Right atrium auricular region (tissue), 2 donors: ENCODE measurements around the gene CYP8B1.

DNA sequence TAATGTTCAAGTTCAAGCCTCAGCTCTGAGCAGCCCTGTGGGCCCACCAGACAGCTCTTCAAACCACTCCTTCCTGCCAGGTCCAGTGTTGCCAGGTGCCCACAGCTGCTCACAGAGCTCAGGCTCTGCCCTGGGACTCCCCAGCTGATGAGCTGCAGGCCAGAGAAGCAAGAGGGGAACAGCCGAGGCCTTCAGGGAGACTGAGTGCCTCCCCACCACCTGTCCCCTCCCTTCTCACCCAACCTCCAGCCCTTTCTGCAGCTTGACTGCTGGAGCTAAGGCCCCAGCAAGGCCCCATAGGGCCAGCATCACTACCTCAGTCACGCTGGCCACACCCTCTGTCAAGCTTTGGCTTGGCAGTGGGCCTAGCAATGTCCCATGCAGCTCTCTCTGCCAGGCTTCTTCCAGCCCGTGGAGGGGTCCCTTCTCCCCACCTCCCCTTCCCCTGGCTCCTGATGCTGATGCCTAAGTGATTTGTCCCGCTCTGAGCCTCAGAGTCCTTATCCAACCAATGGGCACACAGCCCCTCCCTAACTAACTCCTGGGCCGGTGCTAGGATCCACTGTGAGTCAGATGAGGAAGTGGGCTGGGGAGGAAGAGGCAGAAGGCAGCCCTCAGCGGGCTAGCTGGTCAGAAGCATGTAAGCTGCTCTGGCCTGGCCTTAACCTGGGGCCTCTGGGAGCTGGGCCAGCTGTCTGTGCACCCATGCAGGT is 1.0 kb upstream of the ZBTB47 start:
- PRO-cap: bidirectional peak, plus-strand start at position 603 of the sequence, minus-strand start at position 268 of the sequence
- RAMPAGE, long total RNA, 2 experiments: no peak in any of the 2 experiments

DNA sequence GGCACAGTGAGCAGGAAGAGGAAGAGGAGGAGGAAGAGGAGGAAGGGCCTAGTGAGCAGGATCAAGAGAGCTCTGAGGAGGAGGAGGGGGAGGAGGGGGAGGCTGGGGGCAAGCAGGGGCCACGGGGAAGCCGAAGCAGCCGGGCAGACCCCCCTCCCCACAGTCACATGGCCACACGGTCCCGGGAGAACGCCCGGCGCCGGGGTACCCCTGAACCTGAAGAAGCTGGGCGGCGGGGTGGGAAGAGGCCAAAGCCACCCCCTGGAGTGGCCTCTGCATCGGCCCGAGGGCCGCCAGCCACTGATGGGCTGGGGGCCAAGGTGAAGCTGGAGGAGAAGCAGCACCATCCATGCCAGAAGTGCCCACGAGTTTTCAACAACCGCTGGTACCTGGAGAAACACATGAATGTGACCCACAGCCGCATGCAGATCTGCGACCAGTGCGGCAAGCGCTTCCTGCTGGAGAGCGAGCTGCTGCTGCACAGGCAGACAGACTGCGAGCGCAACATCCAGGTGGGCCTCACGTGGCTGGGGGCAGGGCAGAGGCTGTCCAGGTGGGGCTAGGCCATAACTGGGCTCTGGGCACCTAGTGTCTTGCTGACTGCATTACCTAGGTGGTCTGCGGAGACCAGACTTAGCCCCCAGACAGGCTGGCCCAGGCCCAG is 6.0 kb downstream of the ZBTB47 start:
- PRO-cap: no peak
- RAMPAGE, long total RNA, 2 experiments: no peak in any of the 2 experiments

DNA sequence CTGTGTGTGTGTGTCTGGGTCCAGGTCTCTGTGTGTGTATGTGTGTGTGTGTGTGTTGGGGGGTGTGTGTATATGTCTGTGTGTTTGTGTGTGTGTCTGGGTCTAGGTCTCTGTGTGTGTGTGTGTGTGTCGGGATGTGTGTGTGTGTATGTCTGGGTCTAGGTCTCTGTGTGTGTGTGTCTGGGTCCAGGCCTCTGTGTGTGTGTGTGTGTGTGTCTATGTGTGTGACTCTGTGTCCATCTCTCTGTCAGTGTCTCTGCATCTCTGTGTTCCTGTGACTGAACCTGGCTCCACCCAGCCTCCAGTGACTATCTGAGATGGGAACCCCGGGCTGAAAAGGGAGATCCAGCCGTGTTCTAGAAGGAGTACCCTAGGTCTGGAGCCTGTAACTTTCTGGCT is 2.3 kb downstream of the HHATL start:
- PRO-cap: bidirectional peak, plus-strand start at position 311 of the sequence, minus-strand start at position 286 of the sequence
- RAMPAGE, long total RNA, 2 experiments: no peak in any of the 2 experiments

- PRO-cap: no peak
- RAMPAGE, long total RNA, 2 experiments: no peak in any of the 2 experiments
Observed at GRCh38 chr3:42846638-42847600, 28.8 kb downstream of the CYP8B1 start.

DNA sequence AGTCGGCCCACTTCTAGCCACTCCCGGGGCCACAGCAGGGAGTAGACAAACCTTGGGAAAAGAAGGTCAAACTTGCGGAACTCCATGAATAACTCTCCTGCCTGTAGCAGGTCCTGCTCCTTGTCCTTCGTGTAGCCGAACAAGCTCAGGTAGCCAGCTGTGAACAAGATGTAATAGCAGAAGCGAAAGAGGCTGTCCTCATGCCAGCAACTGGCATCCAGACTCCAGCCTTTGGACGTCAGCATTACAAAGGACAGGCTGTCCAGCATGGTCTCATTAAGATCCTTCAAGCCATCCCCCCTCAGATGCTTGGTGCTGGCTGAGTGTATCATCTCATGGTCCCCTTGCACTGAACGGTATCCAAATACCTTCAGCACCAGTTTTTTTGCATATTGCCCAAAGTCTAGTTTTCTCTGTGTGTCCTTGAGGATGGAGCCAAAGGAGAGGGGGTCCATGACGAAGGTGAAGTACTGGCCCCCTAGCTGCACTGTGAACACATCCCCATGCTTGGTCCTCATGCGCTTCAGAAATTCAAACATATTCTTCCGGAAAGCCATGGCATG is 476 bp downstream of the CYP8B1 start:
- PRO-cap: no peak
- RAMPAGE, long total RNA, 2 experiments: no peak in any of the 2 experiments

DNA sequence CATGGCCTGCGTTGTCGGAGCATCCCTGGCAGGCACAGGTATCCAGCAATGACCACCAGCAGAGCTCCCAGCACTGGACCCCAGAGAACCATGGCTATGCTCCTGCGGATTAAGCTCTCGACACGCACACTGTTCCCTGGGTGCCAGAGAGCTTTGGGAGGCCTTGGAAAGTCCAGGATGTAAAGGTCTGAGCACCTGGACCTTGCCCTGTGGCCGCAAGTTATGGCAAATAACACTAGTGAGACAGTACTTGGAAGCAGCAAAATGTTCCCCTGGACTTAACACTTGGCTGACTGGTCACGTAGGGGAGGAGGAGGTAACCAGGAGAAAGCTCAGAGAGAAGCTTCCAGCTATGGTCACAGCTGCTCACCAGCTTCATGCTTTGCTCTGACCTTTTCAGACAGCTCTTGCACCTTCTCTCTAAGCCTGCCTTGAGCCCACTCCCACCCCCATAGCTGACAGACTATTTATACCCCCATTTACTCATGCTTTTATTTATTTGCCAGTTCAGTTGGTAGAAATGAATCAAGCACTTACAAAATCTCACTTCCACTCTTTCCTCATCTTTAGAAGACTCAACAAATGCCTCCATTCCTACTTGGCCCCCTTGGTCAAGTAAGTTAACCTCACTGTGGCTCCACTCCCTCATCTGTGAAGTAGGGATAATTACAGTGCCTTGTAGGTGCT is at the start of gene CYP8B1:
CYP8B1 (minus strand) TSS at position 155 of the 687 bp plus-strand sequence.
- PRO-cap: no peak
- RAMPAGE, long total RNA, 2 experiments: no peak in any of the 2 experiments

DNA sequence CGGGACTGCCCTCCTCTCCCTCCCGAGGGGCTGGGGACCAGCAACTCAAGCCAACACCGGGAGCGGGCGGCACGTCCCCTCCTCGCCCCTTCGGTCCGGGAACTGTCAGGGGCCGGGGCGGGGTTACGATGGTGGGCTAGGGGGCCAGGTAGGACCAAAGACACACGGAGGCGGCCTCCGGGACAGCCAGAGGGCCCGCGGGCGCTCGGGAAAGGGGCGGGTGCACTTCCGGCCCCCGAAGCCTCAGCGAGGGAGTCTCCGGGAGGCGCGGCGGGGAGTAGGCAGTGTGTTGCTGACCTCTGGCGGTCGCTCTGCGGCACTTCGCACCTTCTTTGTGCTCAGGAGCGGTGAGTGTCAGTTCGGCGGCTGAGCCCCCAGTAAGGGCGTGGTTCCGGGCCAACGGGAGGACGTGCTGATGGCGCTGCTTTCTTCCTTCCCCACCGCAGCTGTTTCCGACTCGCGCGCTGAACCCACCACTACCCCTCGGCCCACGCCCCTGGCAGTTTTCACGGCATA is 5.2 kb upstream of the CYP8B1 start:
- PRO-cap: bidirectional peak, plus-strand start at position 357 of the sequence, minus-strand start at position 215 of the sequence
- RAMPAGE, long total RNA, 2 experiments: no peak in any of the 2 experiments

DNA sequence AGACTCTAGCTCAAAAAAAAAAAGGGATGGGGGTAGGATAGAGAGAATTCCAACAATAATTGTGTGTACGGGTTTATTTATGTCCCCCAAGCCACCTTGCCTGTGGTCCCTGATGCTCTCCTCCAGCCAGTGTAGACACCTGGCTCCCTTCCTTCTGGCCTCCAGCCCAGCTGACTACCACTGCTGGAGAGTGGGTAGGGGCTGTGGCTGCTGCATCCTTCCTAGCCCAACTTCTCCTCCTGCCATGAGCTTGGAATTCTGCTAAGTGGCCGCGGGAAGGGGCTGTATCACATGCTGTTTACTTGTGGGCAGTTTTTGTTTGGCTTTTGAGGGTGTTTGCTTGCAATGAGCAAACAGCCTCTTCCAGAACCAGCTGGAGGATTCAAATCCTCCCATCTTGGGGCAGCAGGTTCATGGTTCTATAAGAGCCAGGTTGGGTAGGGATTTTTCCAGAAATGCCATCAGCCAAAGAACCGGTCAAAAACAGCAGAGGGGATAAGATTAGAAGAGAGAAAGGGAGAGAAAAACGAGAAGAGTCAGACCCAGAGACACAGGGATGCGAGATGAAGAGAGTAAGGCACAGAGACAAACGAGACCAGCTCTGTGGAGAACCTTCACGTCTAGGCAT is 9.0 kb downstream of the GASK1A start:
- PRO-cap: no peak
- RAMPAGE, long total RNA, 2 experiments: no peak in any of the 2 experiments

DNA sequence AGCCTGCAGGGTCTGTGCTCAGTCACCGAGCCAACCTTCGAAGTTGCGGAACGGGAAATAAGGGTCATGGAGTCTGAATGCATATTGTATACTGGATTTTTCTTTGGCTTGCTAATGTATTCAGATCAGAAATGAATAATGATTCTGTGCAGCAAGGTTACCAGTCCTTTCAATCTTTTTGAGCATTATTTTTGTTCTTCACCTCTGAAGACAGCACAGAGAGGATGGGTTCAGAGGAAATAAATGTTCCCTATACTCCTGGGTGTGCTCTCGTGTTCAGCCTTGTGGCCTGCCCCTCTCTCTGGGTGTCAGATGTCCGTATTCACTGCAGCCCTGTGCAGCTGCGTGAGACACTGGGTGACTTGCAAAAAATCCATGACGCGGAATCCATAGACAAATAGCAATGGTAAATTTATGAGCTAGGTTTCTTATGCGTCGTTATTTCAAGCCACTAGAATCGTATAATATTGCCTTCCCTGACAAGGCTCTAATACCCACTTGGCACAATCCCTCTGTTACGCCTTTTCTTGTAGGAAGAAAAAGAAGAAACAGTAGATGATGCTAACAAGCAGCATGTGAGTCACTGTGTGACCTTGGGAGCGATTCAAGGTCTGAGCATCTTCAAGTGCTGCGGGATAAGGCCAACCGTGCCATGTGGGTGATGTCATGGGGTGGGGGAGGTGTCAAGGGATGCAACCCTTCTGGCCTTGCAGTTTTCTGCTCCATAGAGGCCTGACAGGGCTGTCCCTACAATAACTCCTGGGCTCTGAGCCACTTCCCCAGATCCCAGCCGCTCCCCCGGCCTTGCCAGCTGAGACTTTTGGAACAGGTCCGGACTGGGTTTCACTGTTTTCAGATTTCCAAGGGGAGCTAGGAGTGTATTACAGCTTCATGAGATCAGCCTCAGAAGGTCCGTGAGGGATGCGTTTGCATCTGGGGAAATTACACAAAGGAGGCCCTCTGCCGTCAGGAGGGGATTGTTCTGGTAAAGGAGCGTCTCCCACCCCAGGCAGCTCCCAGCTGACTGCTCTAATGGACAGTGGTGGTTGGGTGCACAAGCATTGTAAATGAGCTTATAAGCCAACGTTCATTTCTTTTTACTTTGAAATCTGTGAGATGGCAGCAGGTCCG is 47.5 kb upstream of the POMGNT2 start:
- PRO-cap: no peak
- RAMPAGE, long total RNA, 2 experiments: no peak in any of the 2 experiments

DNA sequence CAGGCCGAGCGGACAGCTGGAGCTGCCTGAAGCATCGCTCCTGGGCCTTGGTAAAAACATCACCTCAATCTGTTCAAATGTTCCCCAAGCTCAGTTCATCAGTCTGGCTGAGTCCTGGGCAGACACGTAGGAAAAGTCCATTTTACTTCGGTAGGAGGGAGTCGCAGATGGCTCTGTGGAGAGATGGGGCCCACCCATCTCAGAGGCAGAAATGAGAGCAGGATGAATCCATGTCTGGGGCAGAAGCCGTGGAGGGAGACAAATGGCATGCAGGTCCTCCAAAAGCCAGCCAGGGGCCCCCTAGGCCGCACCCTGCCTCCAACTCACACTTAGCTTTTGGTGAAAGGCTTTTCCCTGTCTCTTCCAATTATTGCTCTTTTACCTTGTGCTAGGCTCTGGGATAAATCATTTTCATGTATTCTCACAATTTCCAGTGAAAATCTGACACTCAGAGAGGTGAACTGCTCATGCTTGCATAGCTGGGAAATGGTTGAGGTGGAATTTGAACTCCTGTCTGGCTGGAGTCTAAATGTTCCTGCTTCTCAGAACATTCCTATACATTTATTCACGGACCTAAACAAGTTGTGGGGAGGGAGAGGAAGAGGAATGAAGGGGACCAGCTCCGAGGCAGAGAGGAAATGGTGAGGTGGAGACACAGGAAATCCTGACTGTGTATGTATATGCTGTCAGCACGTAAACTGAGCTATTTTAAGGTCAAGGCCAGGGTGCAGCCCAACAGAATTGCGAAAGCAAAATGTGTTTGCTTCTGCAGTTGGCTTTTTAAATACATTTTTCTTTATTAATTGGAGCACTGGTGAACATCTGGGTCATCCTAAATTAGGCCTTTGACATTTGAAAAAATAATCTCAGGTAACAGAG is 73.9 kb upstream of the POMGNT2 start:
- PRO-cap: no peak
- RAMPAGE, long total RNA, 2 experiments: no peak in any of the 2 experiments

GRCh38 chr3:43192381-43192980 is 86.6 kb upstream of the POMGNT2 start:
- PRO-cap: no peak
- RAMPAGE, long total RNA, 2 experiments: no peak in any of the 2 experiments

GRCh38 chr3:43213157-43214128 is 72.9 kb upstream of the SNRK start:
- PRO-cap: no peak
- RAMPAGE, long total RNA, 2 experiments: no peak in any of the 2 experiments

DNA sequence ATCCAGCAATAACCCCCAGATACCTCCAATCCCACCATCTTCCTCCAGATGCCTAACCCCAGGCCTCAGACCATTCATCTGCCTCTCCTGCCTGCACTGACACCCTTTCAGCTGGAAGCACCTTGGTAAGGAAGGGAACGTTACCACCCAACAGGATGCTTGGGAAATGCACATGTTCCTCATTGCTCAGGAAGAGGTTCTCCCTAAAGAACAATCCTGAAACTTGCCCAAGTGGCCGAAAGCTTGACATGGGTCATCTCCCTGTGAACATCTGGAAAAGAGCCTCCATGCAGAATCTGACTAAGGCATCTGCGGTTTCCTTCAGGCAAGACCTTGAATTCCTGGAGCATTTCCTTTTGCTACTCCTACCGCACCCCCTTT is 68.8 kb upstream of the SNRK start:
- PRO-cap: no peak
- RAMPAGE, long total RNA, 2 experiments: no peak in any of the 2 experiments

GRCh38 chr3:43290292-43290641 is 3.9 kb downstream of the SNRK start:
- PRO-cap: unidirectional peak, minus-strand start at chr3:43290434
- RAMPAGE, long total RNA, 2 experiments: no peak in any of the 2 experiments

GRCh38 chr3:43308527-43309275 is 22.4 kb downstream of the SNRK start:
- PRO-cap: no peak
- RAMPAGE, long total RNA, 2 experiments: no peak in any of the 2 experiments

- PRO-cap: no peak
- RAMPAGE, long total RNA, 2 experiments: no peak in any of the 2 experiments
Observed at GRCh38 chr3:43350964-43351424, 64.7 kb downstream of the SNRK start.

DNA sequence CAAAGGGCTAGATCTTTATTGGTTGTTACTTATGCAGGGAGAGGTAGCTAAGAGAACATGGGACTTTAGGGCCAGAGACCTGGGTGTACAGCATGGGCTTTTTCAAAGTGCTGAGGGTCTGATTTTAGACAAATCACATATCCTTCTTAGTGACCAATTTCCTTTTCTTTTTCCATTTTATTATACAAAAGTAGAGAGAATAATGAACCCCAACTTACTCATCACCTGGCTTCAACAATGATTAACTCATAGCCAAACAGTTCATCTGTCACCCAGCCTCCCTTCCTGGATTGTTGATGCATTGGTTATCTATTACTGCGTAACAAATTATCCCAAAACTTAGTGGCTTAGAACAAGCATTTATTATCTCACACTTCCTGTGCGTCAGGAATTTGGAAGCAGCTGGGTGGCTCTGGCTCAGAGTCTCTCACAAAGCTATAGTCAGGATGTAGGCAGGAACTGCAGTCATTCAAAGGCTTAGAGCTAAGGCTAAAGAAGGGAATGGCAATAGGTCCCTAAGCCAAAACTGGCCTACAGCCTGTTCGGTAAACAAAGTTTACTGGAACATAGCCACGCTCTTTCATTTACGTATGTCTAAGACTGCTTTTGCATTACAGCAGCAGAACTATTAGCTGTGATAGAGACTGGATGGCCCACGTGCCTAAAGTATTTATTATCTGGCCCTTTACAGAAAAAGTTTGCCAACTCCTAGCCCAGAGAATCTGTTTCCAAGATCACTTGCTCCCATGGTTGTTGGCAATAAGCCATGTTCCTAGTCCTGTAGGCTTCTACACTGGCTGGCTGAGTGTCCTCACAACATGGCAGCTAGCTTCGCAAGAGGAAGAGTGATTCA is 132.2 kb downstream of the SNRK start:
- PRO-cap: bidirectional peak, plus-strand start at position 468 of the sequence, minus-strand start at position 295 of the sequence
- RAMPAGE, long total RNA, 2 experiments: no peak in any of the 2 experiments

DNA sequence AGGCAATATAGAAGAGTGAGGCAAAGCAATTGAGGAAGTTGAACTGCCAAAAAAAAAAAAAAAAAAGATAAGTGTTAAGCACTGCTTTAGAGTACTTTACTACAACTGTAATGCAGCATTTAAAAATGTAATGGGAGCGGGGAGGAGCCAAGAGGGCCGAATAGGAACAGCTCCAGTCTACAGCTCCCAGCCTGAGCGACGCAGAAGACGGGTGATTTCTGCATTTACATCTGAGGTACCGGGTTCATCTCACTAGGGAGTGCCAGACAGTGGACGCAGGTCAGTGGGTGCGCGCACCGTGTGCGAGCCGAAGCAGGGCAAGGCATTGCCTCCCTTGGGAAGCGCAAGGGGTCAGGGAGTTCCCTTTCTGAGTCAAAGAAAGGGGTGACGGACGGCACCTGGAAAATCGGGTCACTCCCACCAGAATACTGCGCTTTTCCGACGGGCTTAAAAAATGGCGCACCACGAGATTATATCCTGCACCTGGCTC is 56.1 kb downstream of the ANO10 start:
- PRO-cap: no peak
- RAMPAGE, long total RNA, 2 experiments: no peak in any of the 2 experiments

GRCh38 chr3:43638538-43639259 is 16.9 kb upstream of the ANO10 start:
- PRO-cap: no peak
- RAMPAGE, long total RNA, 2 experiments: no peak in any of the 2 experiments

GRCh38 chr3:43714691-43715276 is 24.0 kb downstream of the ABHD5 start:
- PRO-cap: no peak
- RAMPAGE, long total RNA, 2 experiments: no peak in any of the 2 experiments